Subcutaneous adipose tissue (tissue), 3 donors: ENCODE measurements around a stretch of chr20.

DNA sequence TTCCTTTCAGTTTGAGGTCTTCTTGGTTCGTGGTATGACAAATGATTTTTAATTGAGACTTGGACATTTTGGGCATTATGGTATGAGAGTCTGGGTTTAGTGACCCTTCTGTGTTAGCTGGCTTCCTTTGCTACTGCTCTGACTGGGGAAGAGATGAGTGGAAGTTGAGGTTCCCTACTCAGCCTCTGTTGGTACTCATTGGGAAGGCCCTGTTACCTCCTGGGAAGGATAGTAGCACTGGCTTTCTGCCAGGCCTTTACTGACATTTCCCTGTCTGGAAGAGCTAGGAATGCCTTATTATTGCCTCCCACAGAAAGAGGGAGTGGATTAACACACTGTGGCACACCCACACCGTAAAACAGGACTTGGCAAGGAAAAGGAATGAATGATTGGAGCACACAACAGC, 12.1 kb downstream of the ZNF831 start:
- PRO-cap: no peak
- RAMPAGE, long total RNA, 3 experiments: no peak in any of the 3 experiments

GRCh38 chr20:59515155-59515504, 89.2 kb upstream of the PHACTR3 start:
- PRO-cap: no peak
- RAMPAGE, long total RNA, 3 experiments: no peak in any of the 3 experiments

DNA sequence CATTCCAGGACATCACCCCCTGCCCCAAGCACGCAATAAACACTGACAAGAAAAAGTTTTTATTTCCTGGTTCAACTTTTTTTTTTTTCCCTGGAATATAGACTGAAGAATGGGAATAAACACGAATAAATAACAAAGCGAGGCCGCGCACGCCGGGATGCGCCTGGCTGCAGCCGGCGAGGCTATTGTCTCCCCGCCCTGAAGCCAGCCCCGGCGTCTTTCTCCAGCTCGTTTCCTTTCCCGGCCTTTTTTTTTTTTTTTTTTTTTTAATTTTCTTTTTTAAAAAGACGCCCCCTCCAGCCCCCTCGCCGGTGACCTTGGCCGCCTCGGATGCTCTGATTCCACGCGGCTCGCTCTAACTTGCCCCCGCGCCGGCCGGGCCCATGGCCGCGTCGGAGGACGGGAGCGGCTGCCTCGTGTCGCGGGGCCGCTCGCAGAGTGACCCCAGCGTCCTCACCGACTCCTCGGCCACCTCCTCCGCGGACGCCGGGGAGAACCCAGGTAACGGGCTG, 348 bp downstream of the PHACTR3 start:
- PRO-cap: no peak
- RAMPAGE, long total RNA, 3 experiments: no peak in any of the 3 experiments

DNA sequence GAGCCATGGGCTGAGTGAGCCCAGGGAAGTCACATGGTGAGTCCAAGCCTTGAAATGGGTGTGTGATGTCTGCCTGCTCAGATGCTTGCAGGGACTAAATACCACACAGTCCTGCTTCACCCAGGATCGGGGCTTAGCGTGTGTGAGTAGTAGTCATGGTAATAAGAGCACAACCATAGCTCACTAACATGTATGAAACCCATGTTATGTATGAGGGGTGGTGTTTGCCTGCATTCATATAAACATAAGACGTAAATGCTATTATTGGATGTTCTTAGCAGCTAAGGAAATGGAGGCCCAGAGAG, 112.6 kb downstream of the SYCP2 start:
- PRO-cap: no peak
- RAMPAGE, long total RNA, 3 experiments: no peak in any of the 3 experiments

DNA sequence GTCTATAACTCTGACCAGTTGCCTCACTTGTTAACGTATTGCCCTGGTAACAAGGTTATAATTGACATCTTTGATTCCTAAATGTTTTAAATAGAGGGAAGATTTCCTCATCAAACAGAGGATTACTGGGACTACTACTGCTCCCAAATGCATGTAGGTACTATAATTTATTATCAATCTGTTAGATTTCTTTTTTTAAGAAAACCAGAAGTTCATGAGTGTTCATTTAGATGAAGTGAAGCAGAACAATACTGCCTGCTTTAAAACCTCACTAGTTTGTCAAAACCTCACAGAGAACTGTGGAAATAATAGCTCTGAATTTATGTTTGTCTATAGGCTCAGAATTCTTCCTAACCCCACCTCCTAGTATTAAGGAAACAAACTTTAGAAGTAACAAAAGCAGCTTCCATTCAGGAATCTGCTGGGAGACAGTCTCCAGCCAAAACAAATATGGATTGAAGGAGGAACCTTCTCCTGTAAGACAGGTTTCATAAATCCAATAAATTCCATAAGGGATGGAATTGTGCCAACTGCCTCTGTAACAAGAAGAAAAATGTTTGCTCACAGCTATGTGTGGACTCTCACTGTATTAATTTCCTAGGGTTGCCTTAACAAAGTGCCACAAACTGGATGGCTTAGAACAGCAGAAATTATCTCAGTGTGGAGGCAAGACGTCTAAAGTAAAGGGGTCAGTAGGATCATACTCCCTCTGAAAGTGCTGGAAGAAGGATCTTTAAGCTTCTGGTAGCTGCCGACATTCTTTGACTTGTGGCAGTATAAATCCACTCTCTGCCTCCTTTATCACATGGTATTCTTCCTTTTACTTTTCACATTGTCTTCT, 7.6 kb downstream of the SYCP2 start:
- PRO-cap: no peak
- RAMPAGE, long total RNA, 3 experiments: no peak in any of the 3 experiments

- PRO-cap: no peak
- RAMPAGE, long total RNA, 3 experiments: no peak in any of the 3 experiments
Observed at GRCh38 chr20:59938584-59939615, 1.2 kb downstream of the PPP1R3D start.

DNA sequence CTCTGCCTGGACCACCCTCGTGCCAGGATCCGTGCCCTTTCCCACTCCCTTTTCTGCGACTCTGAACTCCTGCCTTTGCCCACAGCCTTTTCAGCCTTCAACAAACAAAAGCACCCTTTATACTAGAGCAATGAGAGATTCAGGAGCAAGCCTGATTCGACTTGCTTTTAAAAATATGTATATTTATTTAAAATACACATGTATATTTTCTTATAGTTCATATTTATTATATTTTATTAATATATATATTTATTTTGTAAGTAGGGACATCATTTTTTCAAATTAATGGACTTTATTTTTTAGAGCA, 19.0 kb downstream of the CDH26 start:
- PRO-cap: no peak
- RAMPAGE, long total RNA, 3 experiments: no peak in any of the 3 experiments

DNA sequence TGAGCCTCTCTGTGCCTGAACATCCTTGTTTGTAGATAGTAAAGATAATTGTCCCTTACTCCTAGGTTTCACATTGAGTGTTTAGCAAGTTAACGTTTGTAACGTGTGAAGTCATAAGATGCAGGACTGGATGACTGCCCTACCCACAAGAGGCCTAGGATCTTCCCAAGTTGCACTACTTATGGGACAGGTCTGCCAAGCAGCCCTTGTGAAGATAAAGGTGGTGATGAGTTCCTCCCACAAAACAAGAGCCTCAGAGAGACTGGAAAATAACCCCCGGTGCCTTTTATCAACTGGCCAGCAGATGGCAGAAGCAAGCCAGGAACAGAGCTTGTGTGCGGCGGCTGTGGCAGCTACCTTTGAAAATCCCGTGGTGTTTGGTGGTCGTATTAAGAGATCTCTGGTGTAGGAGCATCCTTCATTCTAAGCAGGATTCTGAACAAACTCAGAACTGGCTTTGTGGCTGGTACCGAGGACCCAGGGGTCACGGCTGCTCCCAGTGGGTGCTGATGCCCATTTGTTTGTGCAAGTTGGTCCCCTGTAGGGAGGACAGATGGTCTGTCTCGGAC, 99.1 kb downstream of the CDH26 start:
- PRO-cap: no peak
- RAMPAGE, long total RNA, 3 experiments: no peak in any of the 3 experiments

- PRO-cap: no peak
- RAMPAGE, long total RNA, 3 experiments: no peak in any of the 3 experiments
Observed at GRCh38 chr20:60727472-60727872, 524.6 kb upstream of the CDH4 start.

DNA sequence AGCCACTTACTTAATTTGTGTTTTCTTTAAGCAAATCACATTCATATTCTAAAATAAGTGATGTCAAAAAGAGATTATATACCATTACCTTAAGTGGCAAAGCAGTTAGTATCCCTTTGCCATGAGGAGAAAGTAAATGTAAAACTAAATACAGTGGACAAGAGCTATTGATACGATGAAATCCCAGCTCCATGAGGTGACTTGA, 500.5 kb upstream of the CDH4 start:
- PRO-cap: no peak
- RAMPAGE, long total RNA, 3 experiments: no peak in any of the 3 experiments

GRCh38 chr20:61648576-61648904, 396.5 kb downstream of the CDH4 start:
- PRO-cap: no peak
- RAMPAGE, long total RNA, 3 experiments: no peak in any of the 3 experiments

GRCh38 chr20:62042880-62043449, 22.7 kb downstream of the TAF4 start:
- PRO-cap: no peak
- RAMPAGE, long total RNA, 3 experiments: no peak in any of the 3 experiments

GRCh38 chr20:62134076-62135196, 8.8 kb downstream of the PSMA7 start:
- PRO-cap: no peak
- RAMPAGE, long total RNA, 3 experiments: no peak in any of the 3 experiments

DNA sequence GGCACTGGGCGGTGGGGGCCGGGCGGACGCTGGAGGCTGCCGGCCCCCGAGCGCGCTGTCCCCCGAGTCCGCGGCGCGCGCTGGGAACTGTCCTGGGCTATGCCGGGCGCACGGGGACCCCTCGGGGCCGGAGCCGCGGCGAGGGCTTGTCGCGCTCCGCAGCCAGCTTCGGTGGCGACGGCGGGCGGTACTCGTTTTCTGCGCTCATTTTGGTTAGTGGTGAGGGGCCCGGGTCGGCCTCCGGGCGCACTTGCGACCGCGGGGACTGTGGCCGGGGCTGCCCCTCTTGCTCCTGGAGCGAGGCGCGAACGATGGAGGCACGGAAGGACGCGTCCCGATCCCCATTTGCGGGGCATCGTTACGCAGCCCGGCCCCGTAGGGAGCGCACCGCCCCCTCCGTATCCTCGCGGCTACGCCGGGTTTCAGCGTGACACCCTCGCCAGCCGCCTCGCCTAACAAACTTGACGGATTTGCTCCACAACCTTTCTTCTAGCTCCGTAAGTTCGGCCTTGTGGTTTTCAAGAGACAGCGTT, 642 bp downstream of the SS18L1 start:
- PRO-cap: bidirectional peak, plus-strand start at position 428 of the sequence, minus-strand start at position 347 of the sequence
- RAMPAGE, long total RNA, 3 experiments: no peak in any of the 3 experiments

GRCh38 chr20:62167566-62168148, 15.2 kb upstream of the MTG2 start:
- PRO-cap: no peak
- RAMPAGE, long total RNA, 3 experiments: no peak in any of the 3 experiments

- PRO-cap: no peak
- RAMPAGE, long total RNA, 3 experiments: no peak in any of the 3 experiments
Observed at GRCh38 chr20:62227621-62228638, 7.9 kb upstream of the HRH3 start.

GRCh38 chr20:62240057-62240413, 1.7 kb downstream of the OSBPL2 start:
- PRO-cap: no peak
- RAMPAGE, long total RNA, 3 experiments: no peak in any of the 3 experiments

- PRO-cap: no peak
- RAMPAGE, long total RNA, 3 experiments: no peak in any of the 3 experiments
Observed at GRCh38 chr20:62241677-62242114, 3.4 kb downstream of the OSBPL2 start.

- PRO-cap: bidirectional peak, plus-strand start at chr20:62356580, minus-strand start at chr20:62356433
- RAMPAGE, long total RNA, 3 experiments: no peak in any of the 3 experiments
Observed at GRCh38 chr20:62356271-62356778, 10.8 kb downstream of the LAMA5 start.

GRCh38 chr20:62368414-62369347, 1.6 kb upstream of the LAMA5 start:
- PRO-cap: unidirectional peak, plus-strand start at chr20:62368783
- RAMPAGE, long total RNA, 3 experiments: no peak in any of the 3 experiments